ENCODE data around the gene HLA-DMA.

- PRO-cap, result bidirectional peak, plus-strand start at chr6:32640574, minus-strand start at chr6:32640254
- CAGE, long polyA plus RNA, result no peak
Observed at GRCh38 chr6:32640371-32640760, 3.2 kb downstream of the HLA-DQA1 start.

- PRO-cap, result bidirectional peak, plus-strand start at chr6:32844357, minus-strand start at chr6:32844305; bidirectional peak, plus-strand start at chr6:32844848, minus-strand start at chr6:32844652
- CAGE, long polyA plus RNA, result start-site peak on the minus strand at chr6:32844329-32844656, 1,745 and 1,692 reads in 2 replicates; start-site peak on the plus strand at chr6:32844812-32844849, 178 and 283 reads in 2 replicates
Observed at GRCh38 chr6:32844200-32845038, 572 bp upstream of the PSMB8 start.

DNA sequence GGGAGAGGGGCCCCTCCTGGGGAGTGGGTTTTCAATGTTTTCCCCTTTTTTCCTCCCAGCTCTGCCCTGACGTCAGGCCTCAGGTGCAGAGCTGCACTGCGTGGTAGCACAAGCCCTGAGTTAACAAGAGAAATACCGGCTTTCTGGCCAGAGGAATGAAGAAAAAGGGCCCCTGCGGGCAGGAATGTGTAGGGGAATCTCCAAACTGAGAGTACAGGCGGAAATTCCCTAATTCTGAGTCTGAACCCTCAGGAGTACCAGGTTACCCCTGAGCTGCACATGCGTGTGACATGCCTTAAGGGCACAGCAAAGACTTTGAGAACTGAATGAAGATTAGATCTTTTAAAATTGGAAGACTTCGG, 7.1 kb downstream of the PSMB9 start:
- PRO-cap, result no peak
- CAGE, long polyA plus RNA, result no peak

DNA sequence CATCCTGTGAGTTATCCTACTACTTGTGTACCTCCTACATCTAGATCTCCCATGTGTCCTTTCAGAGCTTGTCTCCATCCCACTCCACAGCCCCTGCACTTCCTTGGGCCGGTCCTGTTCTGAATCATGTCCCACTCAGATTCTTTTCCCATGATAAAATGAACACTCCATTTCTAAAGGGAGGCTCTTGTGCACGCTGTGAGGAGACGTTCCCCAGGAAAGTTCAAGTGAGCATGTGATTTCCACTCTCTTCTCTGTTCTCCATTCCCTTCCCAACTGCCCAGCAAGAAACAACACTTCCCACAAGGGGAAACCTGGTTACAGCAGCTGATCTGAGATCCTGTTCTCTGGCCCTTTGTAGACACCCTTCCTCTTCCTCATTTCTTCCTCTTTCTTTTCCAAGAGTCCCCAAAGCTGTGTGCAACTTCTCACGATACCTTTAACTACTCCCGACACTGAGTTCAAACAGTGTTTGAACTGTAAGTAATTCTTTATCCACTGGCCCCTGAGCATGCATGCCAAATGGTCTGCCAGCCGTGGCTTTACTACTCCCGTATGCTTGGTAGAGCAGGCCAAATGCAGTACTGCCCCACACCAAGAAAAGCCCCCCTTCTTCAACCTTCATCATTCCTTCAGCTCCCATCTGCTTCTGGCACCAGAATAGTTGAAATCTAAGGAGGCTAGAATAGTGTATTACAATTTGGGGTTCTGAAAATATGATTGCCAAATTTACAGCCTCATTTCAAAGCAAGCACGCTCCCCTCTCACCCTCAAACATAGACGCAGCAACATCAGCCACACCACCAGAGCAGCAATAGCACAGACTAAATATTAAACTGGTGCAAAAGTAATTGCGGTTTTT, 4.5 kb downstream of the HLA-DMB start:
- PRO-cap, result no peak
- CAGE, long polyA plus RNA, result no peak

DNA sequence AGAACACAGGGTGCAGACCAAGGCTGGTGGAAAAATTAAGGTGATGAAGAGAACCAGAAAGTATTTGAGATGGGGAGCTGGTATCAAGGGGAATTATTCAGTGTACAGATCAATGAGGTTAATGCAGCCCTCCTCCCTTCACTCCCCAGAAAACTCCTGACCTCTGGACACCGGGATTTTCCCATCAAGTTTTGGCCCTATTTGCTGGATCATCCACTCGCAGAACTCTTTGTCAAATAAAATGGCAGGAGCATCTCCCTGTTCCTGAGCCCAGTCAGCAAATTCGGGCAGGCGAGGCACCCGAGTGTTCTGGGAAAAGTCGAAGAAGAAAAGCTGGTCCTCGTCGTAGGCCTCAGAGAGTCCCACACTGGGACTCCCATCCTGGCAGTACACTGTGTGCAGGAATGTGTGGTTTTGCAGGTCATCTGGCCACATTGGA, 2.5 kb downstream of the HLA-DMA start:
- PRO-cap, result unidirectional peak, minus-strand start at position 226 of the sequence
- CAGE, long polyA plus RNA, result no peak

DNA sequence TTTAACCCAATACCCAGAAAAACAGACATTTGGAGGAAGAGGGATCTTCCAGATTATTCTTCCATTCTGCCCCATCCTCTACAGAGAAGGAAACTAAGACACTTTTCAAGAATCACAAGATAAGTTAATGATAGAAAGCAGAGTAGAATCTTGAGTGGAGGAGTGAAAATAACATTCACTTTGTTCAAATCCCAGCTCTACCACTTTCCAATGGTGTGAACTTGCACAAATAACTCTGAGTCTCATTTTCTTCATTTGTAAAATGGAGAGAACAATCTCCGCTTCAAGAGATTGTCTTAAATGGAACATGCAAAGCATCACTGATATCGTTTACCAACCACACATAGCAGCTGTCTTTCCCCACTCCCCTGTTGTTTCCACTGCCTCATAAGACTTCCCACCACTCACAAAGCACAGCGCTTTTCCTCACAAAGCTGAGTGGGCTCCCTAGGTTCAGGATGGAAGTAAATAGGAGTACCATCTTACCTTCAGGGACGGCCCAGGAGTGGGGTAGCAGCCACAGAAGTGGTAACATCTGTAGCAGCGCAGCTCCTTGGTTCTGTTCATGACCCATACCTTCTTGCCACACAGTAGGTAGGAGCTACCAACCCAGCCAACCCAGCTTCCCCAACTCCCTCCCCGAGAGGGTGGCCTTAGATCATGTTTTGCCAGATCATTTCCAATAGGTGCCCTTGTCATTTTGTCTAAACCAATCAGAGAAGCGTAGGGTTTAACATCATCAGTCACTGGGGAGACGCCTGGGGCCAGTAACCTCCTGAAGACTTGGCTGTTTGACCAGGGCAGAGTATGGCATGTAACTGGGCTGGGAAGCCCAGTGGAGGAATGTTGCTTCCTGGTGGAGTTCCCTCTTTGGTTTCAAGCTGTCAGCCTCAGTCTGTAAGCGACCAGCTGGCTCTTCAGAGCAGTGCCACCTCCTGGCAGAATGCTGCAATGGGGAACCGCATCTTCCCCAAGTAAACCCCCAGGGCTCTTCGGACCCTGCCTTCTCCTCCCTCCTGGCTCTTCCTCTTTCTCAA, at the start of gene HLA-DMA:
Gene HLA-DMA, minus strand, starts transcription at position 635 of the 1,037 bp plus-strand sequence.
- PRO-cap, result bidirectional peak, plus-strand start at position 803 of the sequence, minus-strand start at position 634 of the sequence
- CAGE, long polyA plus RNA, result no peak

- PRO-cap, result no peak
- CAGE, long polyA plus RNA, result no peak
Observed at GRCh38 chr6:32977228-32977612, 8.8 kb downstream of the BRD2 start.

GRCh38 chr6:32977613-32978418, 9.4 kb downstream of the BRD2 start:
- PRO-cap, result no peak
- CAGE, long polyA plus RNA, result start-site peak on the minus strand at chr6:32977752-32977985, 18 and 44 reads in 2 replicates; start-site peak on the minus strand at chr6:32978129-32978309, 14 and 33 reads in 2 replicates

GRCh38 chr6:32980763-32981349, 12.5 kb downstream of the BRD2 start:
- PRO-cap, result no peak
- CAGE, long polyA plus RNA, result no peak

GRCh38 chr6:33117174-33117922, 41.6 kb downstream of the HLA-DPB1 start:
- PRO-cap, result no peak
- CAGE, long polyA plus RNA, result no peak

GRCh38 chr6:33161304-33162092, 30.8 kb downstream of the COL11A2 start:
- PRO-cap, result no peak
- CAGE, long polyA plus RNA, result no peak

GRCh38 chr6:33201926-33202835, 1.5 kb downstream of the SLC39A7 start:
- PRO-cap, result no peak
- CAGE, long polyA plus RNA, result no peak

DNA sequence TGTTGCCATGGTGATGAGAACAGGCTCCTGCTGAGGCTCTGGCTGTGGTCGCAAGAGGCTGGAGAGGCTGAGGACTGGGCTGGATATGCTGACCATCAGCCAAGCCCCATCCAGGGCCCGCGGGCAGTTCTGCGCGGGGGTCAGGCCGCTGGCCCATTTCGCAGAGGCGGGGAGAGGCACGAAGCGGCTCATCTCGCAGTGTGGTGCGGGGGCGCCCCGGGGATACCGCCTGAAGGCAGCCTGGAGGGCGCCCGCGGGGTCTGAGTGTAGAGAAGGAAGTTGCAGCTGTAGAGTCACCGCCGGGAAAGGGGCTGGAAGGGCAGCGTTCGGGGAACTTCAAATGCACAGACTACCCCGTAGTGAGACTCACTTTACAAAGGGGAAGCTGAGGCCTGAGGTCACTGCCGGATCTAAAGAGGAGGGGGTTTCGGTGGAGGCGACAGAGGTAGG, 635 bp downstream of the TAPBP start:
- PRO-cap, result bidirectional peak, plus-strand start at position 54 of the sequence, minus-strand start outside the sequence; bidirectional peak, plus-strand start at position 369 of the sequence, minus-strand start at position 310 of the sequence
- CAGE, long polyA plus RNA, result no peak

GRCh38 chr6:33313727-33313953, 238 bp downstream of the TAPBP start:
- PRO-cap, result bidirectional peak, plus-strand start at chr6:33313823, minus-strand start at chr6:33313822
- CAGE, long polyA plus RNA, result start-site peak on the minus strand at chr6:33313385-33314179, 12,551 and 16,709 reads in 2 replicates

- PRO-cap, result no peak
- CAGE, long polyA plus RNA, result no peak
Observed at GRCh38 chr6:33391130-33391752, 382 bp upstream of the KIFC1 start.

GRCh38 chr6:33412981-33414141, 2.5 kb downstream of the PHF1 start:
- PRO-cap, result no peak
- CAGE, long polyA plus RNA, result no peak

DNA sequence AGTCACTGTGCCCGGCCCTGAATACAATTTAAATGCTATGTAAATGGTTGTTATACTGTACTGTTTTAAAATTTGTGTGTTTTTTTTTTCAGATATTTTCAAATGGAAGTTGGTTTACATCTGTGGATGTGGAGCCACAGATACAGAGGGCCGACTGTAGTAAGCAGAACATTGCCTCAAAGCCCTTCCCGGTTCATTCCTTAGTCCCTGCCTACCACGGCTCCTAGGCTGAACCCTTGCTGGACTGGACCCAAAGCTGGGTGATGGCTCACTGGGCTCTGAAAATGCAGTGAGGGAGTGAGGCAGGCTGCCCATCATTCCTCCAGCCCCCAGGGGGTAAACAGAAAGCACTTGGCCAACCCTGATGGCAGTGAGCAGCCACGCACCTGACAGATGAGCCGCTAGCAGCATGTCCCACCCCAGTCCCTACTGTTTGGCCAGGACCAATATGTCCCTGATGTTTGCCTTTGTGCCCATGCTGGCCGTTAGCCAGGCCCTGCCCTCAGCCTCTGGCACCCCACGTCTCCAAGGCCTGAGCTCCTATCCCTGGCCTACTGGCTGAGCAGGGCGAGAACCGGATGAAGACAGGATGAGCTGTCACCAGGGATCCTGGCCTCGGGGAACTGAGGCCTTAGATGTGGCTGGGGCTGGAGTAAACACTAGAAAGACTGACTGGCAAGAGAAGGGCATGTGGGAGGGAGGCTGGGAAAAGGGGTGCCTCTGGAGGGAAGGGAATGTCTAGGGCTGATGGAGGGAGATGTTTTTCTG, 19.4 kb upstream of the BAK1 start:
- PRO-cap, result no peak
- CAGE, long polyA plus RNA, result no peak

DNA sequence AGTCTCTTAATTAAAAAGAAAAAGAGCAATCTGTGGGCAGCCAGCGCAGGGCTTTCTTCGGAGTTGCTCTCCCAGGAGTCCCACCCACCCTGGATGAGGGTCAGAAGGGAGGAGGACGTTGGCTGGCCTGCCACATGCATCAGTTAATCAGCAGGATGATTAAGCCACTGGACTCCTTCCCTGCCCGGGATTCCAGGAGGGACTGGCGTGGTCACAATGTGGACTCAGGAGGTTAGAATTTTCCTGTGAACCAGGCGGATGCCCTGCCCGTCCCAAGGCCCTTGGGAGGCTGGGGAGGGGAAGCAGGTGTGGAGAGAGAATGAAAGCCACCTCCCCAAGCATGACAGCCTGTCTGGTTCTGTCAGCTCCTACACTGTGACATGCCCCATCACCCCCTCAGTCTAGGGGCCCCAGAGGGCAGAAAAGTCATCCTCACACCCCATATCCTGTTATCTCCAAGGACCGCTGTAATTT, 11.6 kb upstream of the ITPR3 start:
- PRO-cap, result no peak
- CAGE, long polyA plus RNA, result no peak

GRCh38 chr6:33619833-33620133, 1.3 kb upstream of the ITPR3 start:
- PRO-cap, result unidirectional peak, plus-strand start at chr6:33620048
- CAGE, long polyA plus RNA, result no peak

DNA sequence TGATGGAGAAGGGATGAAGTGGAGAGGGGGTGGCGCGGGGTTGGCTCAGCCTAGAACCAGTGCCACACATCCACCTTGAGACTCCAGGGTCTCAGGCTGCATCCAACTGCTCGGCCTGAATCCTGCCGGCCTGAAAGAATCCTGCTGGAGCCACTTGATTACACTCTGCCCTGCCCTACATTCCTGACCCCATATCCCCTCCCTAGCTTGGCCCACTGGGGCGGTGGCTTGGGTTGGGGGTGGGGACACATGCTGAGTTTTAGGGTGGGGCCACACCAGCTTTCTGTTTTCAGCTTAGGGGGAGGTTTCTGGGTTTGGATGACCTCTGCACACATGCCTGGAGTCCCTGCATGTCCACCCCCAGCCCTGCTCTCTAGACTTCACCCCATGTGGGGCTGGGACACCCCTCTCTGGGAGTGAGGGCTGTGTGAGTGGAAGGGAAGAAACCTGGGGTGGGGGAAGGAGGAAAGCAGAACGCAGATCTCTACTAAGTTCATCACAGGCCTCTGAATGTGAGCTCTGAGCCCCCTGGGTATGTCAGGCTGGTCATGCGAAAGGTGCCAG, 6.8 kb downstream of the ITPR3 start:
- PRO-cap, result no peak
- CAGE, long polyA plus RNA, result no peak